Skeletal muscle satellite cell (primary cell): ENCODE results near the gene GRIK2.

DNA sequence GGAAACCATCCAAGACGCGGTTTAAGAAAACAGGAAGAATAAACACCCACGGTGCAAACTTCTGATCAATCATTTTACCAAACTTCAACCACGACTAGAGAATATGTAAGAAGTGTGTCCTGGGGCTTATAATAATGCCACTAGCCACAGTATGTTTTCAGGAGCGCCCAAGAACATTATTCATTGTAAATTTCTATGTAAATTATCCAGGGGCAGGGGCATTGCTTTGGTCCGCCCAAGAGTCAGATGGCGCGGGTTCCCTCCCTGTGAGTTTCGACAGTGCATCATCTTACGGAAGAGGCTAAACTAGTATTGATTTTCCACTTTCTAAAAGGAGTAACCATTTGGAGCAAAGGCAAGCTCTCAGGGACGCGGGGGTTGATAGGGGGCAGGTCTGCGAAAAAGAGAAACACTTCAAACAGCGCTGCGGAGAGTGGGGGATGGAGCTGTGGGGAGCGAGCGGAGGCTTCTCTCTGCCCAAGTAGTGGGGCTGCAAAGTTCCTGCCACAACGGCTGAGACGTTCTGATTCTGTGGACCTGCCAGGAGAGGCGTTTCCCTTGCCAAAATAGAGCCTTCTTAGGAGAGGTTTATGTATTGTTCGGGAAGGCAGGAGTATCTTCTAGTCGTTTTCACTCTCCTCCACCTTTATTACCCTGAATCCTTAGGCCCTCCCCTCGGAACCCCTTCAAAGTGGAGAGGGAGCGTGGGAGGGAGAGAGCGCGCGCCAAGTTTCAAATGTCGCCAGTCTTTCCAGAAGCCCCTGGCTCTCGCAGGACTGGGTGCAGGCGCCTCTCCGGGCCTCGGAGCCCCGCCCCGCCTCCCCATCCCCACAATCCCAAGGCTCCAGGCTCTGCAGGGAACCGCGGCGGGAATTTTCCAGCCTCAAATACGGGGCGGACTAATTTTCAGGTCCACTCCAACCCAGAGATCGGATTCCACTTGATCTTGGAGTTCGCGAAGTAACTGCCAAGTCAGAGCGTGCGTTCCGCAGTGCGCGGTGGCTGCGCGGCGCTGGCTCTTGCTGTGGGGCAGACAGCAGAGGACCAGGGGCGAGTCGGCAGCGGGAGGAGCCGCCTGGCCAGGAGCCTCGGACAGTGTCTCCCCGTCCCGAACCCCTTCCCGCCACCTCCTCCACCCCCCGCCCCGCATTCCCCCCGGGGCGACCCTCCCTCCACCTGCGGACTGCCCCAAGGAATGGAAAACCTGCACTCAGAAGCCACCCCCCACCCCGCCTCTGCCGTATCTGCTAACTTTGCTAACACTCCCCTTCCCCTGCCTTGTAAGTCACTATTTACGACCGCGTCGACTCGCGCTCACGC lies 10.1 kb upstream of the POU3F2 start:
- CAGE, long polyA plus RNA, result no peak

DNA sequence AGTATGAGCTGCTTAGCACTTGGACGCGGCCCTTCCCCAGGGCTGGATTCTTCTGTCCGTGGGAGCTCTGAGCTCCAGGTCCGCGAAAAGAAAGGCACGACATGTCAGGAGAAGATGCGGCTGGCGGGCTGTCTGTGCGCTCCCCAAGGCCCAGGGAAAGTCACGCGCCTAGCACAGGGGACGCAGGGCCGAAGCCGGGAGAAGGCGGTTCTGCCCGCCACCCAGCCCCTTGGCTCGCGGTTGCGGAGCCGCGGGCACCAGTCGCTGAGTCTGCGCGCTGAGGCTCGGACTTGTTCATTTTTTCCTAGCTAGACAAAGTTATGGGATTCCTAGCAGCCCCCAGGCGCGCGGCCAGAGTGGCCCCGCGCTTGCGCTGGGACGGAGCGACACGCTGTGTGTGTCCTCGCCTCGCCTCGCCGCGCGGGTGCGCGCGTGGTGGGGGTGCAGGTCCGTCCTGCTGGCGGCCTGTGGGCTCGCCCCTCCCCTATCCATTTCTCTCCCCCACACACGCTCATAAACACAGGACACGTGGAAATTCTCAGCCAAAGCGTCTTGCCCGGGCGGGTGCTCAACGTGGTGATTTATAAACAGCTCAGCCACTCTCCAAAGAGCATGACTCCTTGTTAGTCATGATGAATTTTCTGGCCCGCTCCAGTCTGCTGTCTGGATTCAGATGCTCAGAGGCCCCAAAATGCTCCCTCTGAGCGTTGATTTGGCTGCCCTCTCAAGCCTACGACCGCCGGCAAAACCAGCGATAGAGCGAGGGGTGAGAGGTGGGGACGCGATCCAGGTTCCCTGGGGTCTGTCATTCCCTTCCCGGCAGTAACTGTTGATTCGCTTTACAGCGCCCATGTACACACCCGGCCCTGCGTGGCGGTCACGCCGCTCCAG lies 1.8 kb upstream of the POU3F2 start:
- CAGE, long polyA plus RNA, result no peak

DNA sequence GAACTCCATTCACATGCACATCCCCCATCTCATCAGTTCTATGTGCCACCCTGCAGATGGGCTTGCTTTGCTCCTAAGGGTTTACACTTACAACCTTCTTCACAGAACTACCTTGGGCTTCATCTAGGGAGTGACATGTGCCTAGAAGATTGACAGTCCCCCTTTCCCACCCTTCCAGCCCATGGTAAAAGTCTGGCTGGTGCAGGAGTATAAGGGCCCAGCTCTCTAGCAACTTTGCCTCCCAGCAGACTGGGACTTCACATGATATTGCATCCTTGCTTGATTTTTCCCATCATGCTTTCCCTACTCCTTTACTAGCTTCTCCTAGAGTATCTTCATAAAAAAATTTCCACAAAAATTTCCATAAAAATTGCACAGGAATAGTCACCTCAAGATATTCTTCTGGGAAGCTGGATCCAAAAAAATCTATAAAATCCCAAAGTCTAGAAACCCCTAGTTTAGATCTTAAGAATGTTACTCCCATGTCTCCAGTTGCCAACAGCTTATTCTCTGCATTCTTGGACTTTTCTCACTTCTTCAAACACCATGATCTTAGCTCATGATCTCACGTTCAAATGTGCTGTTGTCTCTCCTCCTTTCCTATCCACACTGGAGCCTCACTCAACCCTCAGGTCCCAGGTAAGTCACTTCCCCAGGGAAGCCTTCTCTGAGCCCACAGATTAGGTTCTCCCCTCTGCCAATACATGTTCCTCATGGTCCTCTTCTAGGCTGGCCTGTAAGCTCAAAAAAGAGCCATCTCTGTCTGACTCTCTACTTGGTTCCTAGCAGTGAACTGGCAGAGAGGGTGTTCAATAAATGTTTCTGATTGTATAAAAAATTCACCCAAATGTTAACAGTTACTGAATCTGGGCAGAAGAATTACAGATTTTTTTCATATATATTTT lies 24.6 kb downstream of the FBXL4 start:
- CAGE, long polyA plus RNA, result no peak

GRCh38 chr6:99347247-99347805 lies 2.1 kb downstream of the FAXC start:
- CAGE, long polyA plus RNA, result no peak

DNA sequence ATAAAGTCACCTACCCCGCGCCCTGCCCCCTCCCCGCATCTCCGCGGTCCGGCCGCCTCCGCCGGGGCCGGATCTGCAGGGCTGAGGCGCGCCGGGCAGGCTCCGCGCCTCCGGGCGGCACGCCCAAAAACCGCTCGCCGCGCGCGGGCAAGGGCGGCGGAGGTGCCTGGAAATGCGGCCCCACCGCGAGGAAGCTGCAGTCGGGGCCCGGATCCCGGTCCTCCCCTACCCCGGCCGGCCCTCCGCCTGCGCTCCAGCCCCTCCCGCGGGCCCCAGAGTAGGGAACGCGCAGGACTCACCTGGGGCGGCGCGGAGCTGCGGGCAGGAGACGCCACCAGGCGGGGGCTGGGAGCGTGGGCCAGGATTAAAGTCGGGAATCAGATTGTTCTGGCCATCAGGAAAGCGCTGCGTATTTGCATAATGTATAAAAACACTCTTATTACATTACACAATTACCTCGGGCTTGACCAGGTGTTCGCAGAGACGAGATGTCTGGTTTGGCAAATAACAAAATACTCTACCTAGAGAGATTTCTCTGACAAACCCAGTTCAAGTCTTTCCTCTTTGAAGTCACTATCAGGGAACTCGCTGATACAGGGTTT lies 344 bp upstream of the FAXC start:
- CAGE, long polyA plus RNA, result no peak

- CAGE, long polyA plus RNA, result no peak
These were observed 8.7 kb upstream of the COQ3 start for GRCh38 chr6:99402459-99403235.

DNA sequence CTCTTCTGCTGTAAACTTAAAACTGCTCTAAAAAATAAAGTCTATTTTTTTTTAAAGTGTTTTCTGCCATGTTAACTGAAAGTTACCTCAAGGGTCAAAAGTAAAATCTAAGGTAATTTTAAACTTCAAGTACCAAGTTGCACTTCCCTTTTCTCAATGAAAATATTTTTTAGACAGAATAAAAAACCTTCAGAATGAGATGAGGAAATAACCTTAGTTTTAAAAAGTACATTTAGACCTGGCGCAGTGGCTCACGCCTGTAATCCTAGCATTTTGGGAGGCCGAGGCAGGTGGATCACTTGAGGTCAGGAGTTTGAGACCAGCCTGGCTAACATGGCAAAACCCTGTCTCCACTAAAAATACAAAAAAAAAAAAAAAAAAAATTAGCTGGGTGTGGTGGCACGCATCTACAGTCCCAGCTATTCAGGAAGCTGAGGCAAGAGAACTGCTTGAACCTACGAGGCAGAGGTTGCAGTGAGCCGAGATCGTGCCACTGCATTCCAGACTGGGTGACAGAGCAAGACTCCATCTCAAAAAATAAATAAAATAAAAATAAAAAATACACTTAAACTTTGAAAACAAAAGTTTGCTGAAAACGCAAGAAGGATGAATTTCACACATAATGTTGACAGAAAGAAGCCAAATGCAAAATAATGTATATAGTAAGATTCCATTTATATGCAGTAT lies 30.3 kb downstream of the USP45 start:
- CAGE, long polyA plus RNA, result no peak

DNA sequence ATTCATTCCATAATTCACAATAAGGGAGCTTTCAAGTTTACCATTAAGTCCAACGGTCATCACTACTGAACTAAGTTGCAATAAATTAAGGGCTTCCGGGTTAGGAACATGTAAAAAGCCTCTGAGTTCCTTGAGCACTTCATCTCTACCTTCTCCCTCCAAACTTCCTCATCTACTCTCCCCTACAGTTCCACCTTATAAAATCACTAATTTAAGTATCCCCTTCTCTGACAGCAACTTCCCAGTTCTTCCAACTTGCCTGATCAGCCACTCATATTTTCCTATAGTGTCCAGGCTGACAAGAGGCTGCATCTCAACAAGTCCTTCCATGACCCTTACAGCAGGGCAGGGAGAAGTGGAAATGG lies 2.6 kb downstream of the USP45 start:
- CAGE, long polyA plus RNA, result no peak

- CAGE, long polyA plus RNA, result no peak
These were observed 10.5 kb downstream of the SIM1 start for GRCh38 chr6:100454158-100454727.

DNA sequence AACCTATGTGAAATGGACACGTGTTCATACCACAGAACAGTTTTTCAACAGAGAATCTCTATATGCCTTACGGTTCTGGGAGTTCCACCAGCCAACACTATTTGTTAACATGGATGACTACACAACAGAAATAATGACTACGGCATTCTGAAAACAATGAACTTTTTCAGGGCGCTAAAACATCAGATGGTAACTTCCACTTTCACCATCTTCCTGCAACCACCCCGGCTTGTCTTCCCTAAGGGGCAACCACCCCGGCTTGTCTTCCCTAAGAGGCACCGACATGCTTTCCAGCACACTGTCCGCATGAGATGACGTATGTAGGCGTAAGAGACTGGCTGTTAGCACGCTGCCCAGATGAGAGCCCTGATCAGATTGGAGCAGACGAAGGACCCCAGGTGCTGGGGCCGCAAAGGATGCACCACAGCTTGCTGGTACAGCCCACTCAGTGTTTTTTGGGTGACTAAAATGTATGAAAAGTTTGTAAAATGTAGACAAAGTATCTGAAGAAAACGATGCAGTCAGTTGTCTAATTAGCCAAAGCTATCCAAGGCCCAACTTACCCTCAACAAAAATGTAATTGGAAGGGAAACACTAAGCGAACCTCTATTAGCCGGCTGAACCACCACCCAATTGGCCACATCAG lies 29.3 kb downstream of the ASCC3 start:
- CAGE, long polyA plus RNA, result no peak

DNA sequence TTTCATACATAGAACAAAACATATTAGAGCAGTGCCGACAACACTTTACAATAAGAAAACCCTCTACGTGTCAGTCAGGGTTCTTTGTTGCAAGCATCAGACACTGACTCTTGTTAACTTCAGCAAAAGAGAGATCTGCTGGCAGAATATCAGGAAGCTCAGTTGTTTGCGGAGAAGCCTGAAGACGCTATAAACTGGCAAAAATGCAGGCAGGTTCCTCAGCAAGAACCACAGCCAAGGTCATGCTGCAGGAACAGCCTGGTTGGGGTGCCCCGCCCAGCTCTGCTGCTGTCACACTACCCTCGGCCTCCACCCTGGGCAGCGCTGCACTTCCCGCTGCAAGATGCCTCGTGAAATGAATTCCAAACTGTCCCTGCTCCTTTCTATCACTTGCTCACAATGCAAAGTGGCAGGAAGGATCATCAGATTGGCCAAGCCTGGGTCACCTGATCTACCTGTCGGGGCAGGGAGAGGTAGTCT lies 236.1 kb upstream of the ASCC3 start:
- CAGE, long polyA plus RNA, result no peak

GRCh38 chr6:101393537-101394485 lies at the start of gene GRIK2:
GRIK2 (plus strand) TSS chr6:101393708.
- CAGE, long polyA plus RNA, result no peak

GRCh38 chr6:104936318-104937415 lies 20.2 kb upstream of the LIN28B start:
- CAGE, long polyA plus RNA, result no peak

DNA sequence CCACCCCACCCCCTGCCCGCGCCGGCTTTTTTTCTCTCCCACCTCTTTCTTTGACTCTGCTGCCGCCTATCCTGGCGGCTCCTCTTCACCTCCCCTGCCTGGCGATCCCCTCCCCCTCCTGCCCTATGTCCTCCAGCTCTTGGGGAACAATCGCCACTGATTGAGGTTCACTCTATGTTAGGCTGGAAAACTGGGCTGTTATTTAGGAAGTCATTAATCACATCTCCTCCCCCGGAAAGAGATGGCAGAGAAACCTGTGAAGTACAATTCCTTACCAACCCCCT lies 836 bp upstream of the LIN28B start:
- CAGE, long polyA plus RNA, result no peak

GRCh38 chr6:104996386-104996709 lies 39.4 kb downstream of the LIN28B start:
- CAGE, long polyA plus RNA, result no peak

DNA sequence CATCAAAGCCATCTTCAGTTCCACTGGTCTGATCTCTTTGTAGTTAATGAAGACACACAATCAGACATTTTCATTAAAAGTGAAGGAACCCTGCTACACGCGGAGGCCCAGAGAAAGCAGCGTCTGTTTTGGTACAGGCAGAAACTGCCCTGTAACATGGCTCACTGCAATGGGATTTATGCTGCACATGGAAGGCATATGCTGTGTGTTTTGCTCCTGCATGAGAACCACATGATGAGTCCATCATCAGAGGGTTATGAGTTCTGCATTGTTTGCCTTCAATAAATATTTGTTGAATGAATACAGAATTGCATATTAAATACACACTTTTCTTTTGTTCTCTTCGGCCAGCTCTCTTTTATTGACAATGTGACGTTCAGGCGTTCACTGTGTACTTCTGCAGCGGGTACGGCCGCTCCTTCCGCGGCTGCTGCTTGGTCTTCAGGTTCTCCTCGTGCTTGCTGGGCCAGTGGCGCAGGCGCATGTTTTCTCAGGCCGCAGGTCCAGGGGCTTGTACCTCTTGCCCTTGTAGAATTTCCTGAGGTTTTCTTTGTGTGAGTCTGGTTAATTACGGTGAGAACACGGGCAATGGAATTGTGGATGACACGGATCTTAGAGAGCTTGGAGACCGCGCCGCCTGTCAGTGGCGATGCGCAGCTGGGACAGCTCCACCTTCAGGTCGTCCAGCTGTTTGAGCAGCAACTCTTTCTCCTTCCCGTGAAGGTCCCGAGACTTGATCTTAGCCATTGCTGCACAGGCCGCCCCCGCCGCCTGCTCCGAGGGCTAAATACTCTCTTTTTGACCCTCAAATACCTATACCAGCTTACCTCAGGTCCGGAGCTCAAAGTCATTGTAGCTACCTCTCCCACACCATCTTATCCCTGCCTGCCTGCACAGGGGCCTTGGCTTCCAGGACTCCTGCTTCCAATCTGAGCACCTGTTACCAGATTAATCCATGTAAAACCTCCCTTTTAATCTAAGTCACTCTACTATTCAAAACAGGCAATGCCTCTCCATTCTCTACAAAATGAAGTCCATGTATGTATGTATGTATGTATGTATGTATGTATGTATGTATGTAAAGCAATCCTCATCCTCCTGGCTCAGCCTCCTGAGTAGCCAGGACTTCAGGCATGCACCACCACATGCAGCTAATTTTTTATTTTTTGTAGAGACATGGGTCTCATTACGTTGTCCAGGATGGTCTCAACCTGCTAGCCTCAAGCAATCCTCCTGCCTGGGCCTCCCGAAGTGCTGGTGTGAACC lies 100.4 kb downstream of the PREP start:
- CAGE, long polyA plus RNA, result no peak

DNA sequence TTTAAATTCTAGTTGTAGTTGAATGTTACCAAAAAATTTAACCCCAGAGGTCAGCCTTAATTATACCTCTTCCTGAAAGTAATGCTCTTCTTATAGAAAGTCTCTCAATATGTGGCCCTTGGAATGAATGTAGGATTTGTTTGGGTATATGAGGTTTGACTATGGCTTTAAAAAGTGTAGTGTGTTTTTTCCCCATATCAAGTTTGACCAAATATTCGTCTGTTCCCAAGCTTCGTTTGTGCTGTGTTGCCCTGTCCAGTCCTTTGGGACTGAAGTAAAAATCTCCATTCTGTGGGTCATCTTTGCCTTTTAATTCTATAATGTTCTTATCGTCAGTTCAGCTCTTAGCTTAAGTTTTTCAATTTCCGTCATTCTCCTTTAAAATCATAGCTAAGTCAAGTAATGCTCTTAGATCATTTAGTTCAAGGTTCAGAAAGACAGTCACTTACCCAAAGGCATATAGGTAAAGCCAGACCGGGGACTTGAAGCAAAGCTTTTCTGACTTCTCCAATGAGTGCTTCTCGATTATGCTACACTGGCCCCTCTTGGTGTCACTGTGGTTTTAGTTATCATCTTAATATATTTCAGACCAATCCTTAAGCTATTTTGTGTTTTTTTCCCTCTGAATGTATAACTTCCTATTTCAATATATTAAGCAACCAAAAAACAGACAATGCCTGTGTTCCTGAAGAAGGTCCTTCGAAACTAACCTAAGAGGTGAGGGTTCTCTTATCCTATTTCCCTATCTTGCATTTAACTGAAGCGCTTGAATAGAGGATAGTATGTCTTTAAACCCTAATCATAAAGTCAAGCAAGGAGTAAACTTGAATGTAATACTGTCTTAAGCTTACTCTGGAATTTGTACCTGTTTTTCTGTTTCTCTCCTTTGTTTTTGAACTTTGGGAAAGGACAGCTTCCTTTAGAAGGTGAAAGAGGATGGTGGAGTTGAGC lies 3.8 kb downstream of the PRDM1 start:
- CAGE, long polyA plus RNA, result no peak

DNA sequence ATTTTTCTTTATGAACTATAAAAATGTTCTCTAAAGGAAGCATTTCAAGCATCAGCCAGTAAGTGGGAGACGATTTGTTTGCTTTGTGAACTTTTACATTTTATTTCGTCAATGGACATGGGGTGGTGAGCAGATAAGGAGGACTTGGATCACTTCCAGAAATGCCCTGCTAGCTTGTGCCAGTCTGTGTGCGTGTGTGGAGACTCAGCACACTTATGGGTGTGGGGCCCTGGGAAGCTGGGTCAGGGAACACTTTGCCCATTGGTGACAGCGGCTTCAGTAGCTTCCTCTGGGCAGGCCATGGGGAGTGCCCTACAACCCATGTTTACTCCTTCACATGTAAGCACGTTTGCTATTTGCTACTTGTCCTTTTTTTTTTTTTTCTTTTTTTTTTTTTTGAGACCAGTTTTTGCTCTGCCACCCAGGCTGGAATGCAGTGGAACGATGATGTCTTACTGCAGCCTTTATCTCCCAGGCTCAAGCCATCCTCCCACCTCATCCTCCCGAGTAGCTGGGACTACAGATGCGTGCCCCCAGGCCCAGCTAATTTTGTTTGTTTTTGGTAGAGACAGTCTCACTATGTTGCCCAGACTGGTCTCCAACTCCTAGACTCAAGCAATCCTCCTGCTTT lies 24.1 kb downstream of the PRDM1 start:
- CAGE, long polyA plus RNA, result no peak

DNA sequence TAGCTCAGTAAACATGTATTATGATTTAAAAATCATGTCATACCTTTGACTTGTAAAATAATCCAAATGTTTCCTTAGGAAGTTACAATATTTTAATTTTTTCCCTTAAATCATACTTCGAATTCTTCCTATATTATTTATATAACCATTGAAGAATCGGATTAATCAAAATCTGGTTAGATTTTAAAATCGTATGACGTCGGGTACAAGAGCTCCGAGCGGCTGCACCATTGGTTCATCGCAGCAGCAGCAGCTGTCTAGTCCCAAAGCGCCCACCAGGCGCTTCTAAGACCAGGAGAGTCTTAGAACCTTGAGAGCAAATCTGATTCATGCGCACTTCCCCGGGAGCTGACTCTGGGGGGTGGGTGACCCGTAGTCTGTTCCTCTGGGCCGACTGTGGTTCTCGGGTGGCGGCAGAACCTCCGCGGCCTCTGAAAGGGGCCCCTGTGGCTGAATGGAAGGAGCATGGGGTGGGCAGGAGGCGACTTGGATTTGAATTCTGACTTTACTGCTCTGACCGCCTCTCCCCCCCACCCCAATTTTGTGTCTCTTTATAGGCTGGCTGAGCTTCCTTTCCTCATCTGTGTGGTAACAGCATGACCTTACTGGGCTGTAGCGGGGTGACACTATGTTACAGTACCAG lies 119.9 kb downstream of the RTN4IP1 start:
- CAGE, long polyA plus RNA, result no peak

GRCh38 chr6:106524772-106525511 lies 104.4 kb downstream of the RTN4IP1 start:
- CAGE, long polyA plus RNA, result no peak